ENCODE results near the gene PRF1.

DNA sequence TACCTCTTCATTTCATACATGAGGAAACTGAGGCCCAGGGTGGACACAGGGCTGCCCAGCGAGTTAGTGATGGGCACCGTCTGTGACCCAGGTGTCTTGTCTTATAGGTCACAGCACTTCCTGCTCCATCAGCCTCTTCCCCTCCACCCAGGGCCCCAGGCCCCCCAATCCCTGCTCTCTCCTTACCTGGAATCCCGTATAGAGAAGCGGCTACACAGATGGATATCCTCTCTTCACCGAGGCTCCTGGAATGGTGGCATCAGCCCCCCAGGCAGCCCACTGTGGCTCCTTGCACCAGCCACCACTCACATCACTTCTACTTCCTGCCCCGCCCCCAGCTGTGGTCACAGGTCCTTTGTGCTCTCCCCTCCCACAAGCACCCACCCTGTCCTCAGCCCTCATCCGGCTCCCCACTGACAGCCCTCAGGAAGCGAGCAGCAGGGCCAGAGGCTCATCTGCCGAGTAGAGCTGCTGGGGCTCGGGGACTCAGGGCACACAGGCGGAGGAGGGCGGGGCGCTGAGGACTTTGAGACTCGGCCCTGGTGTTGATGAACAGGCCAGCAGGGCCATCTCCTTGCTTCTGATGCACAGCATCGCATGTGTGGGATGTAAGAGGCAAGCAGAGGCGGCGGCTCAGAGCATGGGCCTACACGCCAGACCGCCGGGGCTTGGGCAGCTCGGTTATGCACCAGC is at the start of gene PRF1:
Gene PRF1, minus strand, starts transcription at position 283 of the 693 bp plus-strand sequence.
- CAGE, long polyA plus RNA: no peak
- RRBS: no CpG with 5 or more reads among the region's 21 CpGs

GRCh38 chr10:70679420-70680120 is 7.3 kb downstream of the ADAMTS14 start:
- CAGE, long polyA plus RNA: no peak
- RRBS: no CpG with 5 or more reads among the region's 14 CpGs

- CAGE, long polyA plus RNA: no peak
- RRBS: no CpG with 5 or more reads among the region's 3 CpGs
These were observed 43.5 kb downstream of the ADAMTS14 start for GRCh38 chr10:70715844-70716196.

DNA sequence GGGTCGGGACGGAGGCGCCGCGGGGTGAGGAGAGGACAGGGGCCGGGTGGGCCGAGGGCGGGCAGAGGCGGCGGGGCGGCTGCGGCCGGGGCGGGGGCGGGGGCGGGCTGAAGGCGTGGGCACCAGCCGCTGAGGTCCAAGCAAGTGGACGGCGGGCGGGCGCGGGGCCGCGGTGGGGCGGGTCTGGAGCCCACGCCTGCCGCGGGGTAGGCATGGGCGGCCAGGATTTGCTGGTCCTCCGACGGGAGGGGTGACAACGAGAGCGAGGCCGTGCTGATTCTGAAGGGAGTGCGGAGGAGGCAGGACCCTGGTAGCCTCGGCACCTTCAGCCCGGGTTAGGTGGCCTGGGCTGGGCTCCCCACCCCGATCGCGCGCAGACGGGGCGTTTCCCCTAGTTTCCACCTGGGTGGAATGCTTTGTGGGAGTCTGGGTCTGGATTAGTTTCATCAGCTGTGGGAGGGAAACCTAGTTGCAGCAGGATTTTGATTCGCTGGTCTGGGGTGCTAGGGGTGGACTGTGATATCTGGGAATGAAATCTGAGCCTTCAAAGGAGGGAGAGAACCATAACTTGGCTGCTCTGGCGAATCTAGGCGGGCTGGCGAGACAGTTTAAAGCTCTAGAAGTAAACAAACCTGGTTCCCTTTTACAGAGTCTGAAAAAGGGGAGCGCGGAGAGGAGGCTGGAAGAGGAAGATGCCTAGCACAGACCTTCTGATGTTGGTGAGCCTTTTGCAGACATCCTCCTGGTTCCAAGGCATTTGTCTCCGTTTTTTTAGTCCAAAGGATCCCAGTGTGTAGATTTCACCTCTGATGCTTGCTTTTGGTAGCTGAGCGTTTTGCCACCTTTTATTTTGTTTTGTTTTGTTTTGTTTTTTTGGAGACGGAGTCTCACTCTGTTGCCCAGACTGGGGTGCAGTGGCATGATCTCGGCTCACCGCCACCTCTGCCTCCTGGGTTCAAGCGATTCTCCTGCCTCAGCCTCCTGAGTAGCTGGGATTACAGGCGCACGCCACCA is 721 bp downstream of the SGPL1 start:
- CAGE, long polyA plus RNA: no peak
- RRBS: 1% methylated on average over 13 of the region's 58 CpGs

DNA sequence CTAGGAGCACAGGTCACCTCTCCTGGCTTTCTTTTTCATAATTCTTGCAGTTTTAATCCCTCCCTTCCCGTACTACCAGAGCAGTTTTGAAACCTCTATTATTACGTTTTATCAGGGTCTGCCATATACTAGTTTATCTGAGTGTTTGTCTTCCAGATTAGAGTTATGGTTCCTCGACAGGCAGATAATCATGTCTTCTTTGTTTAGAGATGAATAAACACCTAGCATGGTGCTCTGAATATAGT is 1.7 kb downstream of the SGPL1 start:
- CAGE, long polyA plus RNA: no peak
- RRBS: no CpG with 5 or more reads among the region's 3 CpGs

- CAGE, long polyA plus RNA: no peak
- RRBS: no CpG with 5 or more reads among the region's 1 CpG
These were observed 1.4 kb downstream of the PCBD1 start for GRCh38 chr10:70887075-70887214.

- CAGE, long polyA plus RNA: no peak
- RRBS: no CpG with 5 or more reads among the region's 7 CpGs
These were observed 2.6 kb upstream of the PCBD1 start for GRCh38 chr10:70890912-70891410.

DNA sequence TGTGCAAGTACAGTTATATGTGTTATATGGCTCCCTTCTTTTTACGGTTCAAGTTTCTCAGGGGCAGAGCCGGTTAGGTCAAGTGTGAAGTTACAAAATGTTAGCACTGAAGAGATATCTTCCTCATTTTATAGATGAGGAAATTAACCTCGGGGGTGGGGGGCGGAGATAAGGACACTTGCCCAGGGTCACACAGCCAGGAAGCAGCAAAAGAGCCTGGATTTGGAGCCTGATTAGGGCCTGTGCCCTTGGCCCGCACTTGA is 21.6 kb downstream of the UNC5B start:
- CAGE, long polyA plus RNA: no peak
- RRBS: no CpG with 5 or more reads among the region's 5 CpGs

GRCh38 chr10:71246194-71246703 is 33.9 kb downstream of the UNC5B start:
- CAGE, long polyA plus RNA: no peak
- RRBS: no CpG with 5 or more reads among the region's 7 CpGs

DNA sequence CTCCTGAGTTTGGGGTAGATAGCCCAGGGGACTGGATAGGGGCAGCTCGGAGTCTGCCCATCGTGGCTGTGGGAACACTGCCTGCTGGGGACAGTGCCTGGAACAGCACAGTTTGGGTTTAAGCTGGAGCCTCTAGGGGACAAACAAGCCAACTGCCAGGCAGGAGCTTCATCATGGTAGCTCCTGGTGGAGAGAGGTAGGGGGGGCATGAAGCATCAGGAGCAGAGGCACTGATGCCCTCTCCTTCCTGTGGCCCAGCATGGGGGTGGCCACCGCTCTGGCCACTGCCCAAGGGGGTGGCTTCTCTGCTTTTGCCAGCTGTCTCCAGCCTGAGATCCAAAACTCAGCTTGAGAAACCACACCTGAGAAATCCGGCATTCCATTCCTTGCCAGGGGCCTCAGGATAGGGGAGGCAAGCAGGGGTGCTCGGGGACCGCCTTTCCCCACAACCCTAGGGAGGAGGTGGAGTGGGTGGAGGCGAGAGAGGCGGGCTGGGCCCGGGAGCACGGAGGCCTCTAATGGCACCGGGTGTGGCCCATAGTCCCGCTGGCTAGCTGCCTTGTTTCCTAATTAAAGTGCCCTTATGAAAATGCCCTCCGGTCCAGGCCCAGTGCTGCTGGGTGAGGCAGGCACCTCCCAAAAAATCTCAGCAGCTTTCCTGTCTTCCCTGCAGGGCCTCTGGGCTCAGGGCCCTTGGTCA is 47.6 kb downstream of the UNC5B start:
- CAGE, long polyA plus RNA: no peak
- RRBS: 2% methylated on average over 3 of the region's 13 CpGs

DNA sequence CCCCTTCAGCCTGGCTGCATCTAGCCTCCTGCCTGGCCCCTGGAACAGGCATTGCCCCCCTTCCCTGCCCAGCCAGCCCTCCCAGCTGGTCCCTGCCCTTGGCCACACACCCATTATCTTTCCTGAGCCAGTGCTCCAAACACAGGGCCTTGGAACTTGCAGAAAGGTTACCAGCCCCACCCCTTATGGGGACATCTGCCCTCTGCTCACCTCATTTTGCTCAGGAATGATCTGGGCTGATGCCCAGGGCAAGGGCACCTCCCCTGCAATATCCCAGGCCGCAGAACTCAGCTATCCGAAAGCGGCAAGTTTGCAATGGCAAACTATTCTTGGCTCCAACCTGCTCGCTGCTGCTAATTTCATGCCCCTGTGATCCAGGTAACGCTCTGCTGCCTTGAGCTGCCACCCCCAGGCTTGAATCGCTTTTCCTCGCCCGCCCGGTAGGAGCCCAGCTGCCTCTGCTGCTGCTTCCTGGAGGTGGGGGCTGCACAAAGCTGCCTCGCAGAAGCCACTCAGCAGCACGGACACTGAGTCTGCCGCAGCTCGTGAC is 18.1 kb downstream of the SLC29A3 start:
- CAGE, long polyA plus RNA: no peak
- RRBS: no CpG with 5 or more reads among the region's 13 CpGs

DNA sequence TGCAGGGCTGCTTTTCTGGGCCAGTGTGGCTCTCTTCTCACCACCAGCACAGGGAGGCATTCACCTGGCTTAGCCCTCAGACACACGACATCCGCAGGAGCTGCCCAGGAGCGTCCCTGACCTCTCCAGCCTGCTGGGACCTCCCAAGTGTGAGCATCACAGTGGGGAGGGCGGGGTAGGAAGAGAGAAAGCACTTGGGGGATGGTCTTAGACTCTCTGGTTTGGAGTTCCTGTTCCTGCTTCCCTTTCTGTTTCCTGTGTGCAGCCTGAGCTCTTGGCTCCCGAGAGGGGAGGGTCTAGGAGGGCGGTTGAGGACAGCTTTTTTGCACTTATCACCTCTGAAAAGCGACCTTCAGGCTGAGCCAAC is 78.4 kb downstream of the CDH23 start:
- CAGE, long polyA plus RNA: no peak
- RRBS: no CpG with 5 or more reads among the region's 7 CpGs

- CAGE, long polyA plus RNA: no peak
- RRBS: no CpG with 5 or more reads among the region's 13 CpGs
These were observed 121.8 kb downstream of the C10orf105 start for GRCh38 chr10:71597516-71598527.

DNA sequence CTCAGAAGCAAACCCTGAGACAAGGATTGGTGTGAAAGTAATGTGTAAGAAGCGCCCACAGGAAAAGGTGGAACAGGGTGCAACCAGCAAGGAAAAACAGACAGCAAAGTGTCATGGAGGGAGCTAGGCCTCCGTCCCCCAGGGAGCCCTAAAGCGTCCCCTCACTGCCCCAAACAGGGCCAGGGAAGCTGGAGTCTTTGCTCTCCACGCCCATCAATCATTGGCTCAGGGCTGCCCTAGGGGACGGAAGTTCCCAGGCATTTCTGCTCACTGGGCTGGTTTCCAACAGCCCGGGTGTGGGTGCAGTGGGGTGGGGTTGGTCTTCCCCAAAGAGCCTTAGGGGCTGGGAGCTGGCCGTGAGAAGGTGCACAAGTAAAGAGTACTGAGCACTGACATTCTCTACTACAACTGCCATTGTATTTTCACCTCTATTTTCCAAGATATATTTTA is 9.7 kb upstream of the C10orf105 start:
- CAGE, long polyA plus RNA: no peak
- RRBS: no CpG with 5 or more reads among the region's 7 CpGs

GRCh38 chr10:71756236-71757288 is 16.8 kb downstream of the VSIR start:
- CAGE, long polyA plus RNA: no peak
- RRBS: no CpG with 5 or more reads among the region's 15 CpGs

DNA sequence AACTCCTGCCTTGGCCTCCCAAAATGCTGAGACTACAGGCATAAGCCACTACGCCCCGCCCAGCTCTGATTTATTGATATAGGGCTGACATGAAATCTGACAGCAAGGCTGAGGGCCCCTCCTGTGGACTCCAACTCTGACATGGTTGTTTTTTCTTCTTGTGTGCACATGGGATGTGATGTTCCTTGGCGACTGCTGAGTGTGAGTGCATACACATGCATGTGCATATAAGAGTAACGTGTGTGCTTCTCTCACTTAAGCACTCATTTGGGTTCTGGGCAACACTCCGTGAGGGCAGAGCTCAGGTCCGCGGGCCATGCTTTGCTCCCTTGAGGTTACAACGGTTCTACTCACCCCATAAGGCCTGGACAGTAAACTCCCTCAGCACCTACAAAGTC is 33.5 kb upstream of the VSIR start:
- CAGE, long polyA plus RNA: no peak
- RRBS: no CpG with 5 or more reads among the region's 8 CpGs

DNA sequence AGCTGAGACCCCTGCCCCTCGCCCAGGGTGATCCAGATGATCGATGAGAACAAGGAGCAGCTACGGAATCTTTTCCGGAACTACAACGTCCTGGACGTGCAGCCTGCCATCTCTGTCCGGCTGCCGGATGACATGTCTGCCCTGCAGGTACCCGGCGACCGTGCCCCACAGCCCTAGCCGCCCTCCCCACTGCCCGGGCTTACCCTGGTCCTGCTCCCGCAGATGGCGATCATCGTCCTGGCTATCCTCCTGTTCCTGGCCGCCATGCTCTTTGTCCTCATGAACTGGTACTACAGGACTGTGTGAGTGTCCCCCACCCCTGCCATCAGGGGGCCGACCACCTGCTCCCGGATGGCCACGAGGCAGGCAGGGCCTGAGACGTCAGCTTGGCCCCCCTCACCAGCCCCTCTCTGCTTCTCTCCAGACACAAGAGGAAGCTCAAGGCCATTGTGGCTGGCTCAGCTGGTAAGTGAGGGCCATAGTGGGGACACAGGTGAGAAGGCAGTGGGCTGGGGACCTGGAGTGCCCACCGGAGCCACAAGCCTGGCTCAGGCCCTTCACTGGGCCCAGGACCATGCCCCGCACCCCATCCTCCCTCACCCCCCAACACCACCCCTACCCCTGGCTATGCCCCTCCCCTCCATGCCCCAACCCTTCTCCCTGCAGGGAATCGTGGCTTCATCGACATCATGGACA is 38.1 kb upstream of the VSIR start:
- CAGE, long polyA plus RNA: no peak
- RRBS: 95% methylated on average over 8 of the region's 25 CpGs

- CAGE, long polyA plus RNA: no peak
- RRBS: no CpG with 5 or more reads among the region's 12 CpGs
These were observed 16.9 kb downstream of the PSAP start for GRCh38 chr10:71834231-71834569.

- CAGE, long polyA plus RNA: no peak
- RRBS: no CpG with 5 or more reads among the region's 12 CpGs
These were observed 15.0 kb downstream of the PSAP start for GRCh38 chr10:71835746-71836844.

GRCh38 chr10:71878358-71879209 is 27.5 kb upstream of the PSAP start:
- CAGE, long polyA plus RNA: no peak
- RRBS: 9% methylated on average over 5 of the region's 19 CpGs